Gallbladder (tissue), 1 donor: ENCODE results near the genes RAB44, MTCH1, FGD2 and CMTR1.

- PRO-cap, result no peak
Measured at GRCh38 chr6:36666824-36667702, 11.5 kb upstream of the CDKN1A start.

DNA sequence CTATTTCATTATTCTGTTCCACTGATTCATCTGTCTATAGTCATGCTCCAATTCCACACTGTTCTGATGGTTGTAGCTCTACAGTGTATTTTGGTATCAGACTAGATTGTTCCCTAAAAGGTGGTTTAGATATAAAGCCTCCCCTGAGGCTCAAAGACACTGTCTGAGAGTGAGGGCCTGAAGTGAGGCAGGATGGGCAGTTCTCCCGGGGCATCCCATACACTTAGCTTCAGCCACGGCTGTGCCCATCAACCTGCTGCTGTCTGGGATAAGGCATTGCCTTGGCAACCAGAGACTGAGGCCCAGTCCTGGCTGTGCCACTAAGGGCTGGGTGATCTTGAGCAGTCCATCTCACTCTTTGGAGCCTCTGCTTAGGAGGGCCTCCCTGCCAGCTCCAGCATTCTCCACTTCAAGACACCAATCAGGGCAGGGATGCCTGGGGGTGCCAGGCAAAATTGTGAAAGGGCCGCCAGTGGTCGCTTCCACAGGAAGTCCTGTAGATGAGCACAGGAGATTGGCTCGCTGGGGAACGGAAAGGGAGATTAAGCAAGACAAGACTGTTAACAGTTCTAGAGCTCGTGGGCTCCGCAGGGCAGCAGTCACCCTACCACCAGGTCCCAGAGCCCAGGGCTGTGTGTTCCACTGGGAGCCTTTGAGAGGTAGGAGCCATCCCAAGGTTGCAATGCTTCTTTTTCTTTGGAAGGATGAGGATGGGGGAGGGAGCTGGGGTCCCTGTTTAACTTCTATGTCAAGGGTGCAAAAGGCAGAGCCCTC lies at the start of gene RAB44:
RAB44 (plus strand) TSS at position 570 of the 774 bp plus-strand sequence.
- PRO-cap, result unidirectional peak, plus-strand start at position 572 of the sequence

GRCh38 chr6:36838858-36839286 lies 372 bp downstream of the CPNE5 start:
- PRO-cap, result no peak

DNA sequence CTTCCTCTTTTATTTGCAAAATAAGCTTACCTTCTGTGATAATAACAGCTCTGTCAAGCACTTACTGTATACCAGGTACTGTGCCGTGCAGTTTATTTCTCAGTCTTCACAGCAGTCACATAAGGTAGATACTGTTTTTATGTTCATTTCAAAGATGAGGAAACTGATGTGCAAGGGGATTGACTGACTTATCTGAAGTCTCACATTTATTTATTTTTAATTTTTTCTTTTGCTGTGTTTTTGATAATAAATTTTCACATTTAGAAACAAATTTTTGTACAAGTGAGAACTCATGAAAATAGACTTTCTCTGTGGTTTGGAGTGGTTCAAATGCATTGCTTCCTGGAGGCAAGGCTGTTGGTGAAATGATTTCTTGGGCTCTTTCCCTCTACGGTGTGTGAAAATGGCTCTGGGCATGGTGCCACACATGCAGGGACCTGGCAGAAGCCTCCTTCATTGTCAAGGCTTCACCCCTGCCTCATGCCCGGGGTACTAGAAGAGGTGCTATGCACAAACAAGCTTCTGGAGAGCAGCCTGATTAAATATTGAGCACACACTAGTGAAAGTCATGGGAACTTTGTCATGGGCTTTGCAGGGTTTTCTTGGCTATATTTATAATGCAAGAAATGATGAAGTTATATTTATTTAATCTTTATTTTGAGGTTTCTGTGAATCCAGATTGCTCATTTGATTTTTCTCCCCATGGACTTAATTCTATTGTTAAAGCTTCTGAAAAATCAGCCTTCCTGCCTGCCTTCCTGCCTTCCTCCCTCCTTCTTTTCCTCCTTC lies 20.7 kb downstream of the C6orf89 start:
- PRO-cap, result no peak

- PRO-cap, result bidirectional peak, plus-strand start at chr6:36986552, minus-strand start at chr6:36986147
Measured at GRCh38 chr6:36985980-36987051, at the start of gene MTCH1. Gene MTCH1 (minus strand): TSS chr6:36986196.

DNA sequence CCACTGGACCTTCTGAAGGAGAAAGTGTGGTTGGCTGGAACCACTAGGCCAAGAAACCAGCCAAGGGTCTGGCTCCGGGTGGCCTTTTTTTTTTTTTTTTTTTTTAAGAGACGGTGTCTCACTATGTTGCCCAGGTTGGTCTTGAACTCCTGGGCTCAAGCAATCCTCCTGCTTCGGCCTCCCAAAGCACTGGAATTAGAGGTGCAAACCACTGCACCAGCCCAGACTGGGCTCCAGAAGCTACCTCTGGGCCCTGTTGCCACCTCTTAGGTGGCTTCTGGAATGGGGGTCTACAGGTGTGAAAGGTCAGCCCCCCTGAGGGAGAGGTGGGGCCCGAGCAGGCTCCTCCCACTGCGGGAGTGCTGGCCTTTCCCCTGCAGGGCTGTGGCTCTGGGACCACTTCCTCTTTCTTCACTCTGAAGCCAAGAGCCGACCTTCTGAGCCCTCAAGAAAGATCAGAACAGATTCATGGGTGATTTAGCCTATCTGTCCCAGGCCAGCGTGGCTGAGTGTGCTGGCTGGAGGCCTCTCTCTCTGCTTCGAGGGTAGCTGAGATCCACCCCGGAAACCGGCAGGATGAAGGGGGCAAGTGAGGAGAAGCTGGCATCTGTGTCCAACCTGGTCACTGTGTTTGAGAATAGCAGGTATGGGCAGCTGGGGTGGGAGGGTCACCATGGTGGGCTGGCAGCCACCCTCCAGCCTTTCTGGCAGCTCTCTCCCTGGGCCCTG lies at the start of gene FGD2:
FGD2 (plus strand) TSS at position 414 of the 729 bp plus-strand sequence.
- PRO-cap, result unidirectional peak, plus-strand start at position 414 of the sequence

DNA sequence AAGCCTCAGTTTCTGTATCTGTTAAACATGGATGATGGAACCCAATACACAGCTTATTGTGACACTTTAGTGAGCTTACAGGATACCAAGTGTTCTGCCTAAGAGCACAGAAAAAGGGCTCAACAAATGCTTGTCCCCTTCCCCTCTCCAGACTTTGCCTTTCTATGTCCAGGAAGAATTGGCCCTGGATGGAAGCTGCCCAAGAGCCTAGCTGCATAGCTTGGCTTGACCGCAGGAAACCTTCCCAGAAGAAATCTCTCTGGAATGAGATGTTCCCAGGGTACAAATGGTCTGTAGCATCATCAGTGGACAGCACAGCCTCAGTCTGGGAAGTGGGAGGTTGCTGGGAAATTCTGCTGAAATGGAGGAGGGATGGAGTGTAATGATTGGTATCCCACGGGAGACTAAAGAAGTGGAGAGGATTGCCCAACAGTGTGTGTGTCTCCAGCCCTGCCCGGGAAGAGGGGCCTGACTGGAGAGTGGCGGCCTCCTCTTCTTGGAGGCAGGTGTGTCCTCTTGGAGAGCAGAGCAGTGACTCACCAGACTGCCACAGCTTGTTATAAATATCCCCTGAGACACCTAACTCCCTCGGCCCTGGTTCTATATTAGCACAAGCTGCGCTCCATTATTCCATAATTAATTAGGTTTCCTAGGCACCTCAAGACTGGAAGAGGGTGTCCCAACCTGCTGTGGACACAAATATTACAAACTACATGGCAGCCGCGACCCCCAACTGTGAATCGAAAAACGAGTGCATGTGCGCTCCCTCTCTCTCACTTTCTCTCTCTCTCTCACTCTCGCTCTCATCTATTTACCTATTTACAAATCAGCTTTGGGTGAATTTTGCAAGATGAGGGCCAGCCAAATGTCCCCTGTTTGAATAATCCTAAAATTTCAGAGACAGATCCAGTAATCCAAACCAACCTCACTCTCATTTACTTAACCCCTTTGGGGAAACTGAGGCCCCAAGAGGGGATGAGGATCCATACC lies 68.7 kb downstream of the FGD2 start:
- PRO-cap, result no peak

DNA sequence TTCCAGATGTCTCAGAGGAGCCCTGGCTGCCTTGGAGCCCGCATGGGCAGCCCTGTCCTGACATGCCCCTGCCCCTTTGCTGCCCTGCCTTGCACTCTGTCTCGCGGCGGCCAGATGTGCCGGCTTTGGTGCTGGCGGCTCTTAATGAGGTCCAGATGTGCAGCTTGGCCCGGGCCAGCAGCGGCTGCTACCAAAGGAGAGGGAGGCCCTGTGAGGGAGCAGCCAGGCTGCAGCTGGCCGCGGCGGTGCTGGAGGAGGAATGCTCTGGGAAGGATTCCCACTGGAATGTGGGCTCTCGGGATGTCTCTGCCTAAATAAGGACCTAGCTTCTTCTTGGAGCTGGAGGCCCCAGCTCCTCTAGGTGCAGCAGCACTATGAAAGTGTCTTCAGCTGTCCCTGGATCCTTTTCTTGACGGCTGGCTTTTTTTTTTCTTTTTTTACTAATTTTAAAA lies 72.5 kb downstream of the FGD2 start:
- PRO-cap, result no peak

- PRO-cap, result no peak
Measured at GRCh38 chr6:37105466-37105853, 64.5 kb upstream of the PIM1 start.

DNA sequence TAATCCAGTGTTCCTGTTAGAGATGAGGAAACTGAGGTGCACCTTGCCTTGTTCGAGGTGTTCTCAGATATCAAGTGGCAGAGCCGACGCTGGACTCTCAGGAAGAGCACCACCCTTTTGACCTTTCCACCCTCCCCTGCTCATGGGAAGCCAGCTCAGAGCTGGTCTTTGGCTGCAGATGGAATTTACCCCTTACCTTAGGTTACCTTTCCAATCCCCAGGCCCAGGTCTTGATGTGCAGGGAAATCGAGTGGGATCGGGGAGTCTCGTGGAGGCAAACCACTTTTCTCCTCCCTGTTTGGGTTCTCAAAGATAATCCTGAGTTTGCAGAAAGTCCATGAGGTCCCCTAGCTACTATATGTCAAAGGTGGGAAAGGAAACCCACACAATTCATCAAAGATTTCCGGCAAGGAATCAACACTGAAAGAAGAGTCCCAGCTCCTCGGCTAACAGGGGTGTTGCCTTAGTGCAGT lies 62.9 kb upstream of the PIM1 start:
- PRO-cap, result no peak

- PRO-cap, result no peak
Measured at GRCh38 chr6:37177129-37178119, 7.5 kb downstream of the PIM1 start.

- PRO-cap, result no peak
Measured at GRCh38 chr6:37258300-37258737, 375 bp upstream of the TMEM217 start.

GRCh38 chr6:37432750-37433351 lies at the start of gene CMTR1:
Gene CMTR1 (plus strand): TSS chr6:37433221.
- PRO-cap, result bidirectional peak, plus-strand start at chr6:37433226, minus-strand start at chr6:37433175

GRCh38 chr6:37496825-37497678 lies 2.6 kb downstream of the CCDC167 start:
- PRO-cap, result no peak

GRCh38 chr6:37501782-37502455 lies 2.2 kb upstream of the CCDC167 start:
- PRO-cap, result no peak

GRCh38 chr6:37713767-37714041 lies 16.0 kb upstream of the MDGA1 start:
- PRO-cap, result no peak

DNA sequence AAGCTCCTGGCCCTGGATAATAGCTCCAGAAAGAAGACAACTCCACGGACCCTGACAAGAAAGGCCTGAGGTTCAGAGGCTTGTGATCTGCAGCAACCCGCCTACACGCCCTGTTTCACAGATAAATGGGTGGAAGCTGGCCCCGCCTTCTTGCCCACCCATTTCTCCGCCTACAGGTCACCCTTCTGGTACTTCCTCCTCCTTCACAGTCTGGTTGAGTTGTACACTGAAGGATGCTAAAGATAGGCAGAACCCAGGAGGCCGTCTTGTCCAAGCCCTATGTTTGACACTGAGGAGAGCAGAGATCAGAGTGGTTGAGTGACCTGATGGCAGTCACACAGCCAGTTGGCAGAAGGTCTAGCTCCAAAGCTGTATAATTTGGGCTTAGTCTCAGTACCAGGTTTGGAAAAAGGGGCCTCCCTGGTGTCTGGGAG lies 34.2 kb upstream of the MDGA1 start:
- PRO-cap, result no peak

DNA sequence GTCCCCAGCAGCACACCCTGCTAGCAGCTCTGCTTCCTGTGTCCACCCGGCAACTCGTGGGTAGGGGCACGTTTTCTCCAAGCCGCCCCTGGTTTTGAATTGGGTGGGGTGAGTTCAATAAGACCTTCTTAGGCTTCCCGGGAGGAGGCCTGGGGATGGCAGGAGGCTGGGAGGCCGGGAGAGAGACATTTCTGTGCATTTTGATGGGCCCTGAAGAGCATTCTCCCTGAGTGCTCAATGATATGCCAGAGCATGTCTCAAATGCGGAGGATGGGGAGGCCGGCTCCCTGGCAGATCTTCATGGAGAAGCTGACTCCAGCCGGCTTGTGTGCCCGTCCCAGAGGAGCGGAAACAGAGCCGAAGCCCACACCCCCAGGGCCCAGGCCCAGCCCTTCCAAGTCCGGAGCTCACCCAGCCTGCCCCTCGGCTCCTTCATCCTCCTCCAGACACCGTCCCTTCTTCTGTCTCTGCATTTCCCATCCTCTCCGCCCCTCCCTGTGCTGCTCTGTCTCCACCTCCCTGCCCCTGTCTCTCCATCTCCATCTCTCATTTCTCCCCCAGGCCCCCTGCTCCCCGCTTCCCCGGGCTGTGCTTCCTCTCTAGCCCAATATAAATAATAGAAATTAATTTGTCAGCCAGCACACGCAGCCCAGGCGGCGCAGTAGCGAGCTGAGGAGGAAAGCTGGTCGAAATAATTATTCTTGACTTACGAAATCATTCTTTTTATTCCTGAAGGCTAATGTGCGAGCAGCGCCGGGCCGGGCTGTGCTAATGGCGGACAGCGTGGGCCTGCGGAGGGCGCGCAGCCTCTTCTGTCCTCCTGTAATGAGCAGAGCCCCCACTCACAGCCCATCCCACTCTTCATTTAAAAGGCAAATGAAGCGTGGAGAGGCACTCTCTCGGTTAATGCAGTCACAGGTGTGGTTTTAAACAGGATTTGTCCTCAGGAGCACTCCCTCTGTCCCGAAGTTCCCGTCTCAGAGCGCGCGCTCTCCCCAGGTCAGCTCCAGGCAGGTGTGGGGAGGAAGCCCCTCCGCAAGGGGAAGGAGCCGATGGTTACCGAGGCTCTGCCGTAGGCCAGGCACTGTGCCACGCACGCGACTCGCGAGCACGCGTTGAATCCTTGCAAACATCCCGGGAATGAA lies 36.0 kb upstream of the ZFAND3 start:
- PRO-cap, result unidirectional peak, plus-strand start at position 771 of the sequence

DNA sequence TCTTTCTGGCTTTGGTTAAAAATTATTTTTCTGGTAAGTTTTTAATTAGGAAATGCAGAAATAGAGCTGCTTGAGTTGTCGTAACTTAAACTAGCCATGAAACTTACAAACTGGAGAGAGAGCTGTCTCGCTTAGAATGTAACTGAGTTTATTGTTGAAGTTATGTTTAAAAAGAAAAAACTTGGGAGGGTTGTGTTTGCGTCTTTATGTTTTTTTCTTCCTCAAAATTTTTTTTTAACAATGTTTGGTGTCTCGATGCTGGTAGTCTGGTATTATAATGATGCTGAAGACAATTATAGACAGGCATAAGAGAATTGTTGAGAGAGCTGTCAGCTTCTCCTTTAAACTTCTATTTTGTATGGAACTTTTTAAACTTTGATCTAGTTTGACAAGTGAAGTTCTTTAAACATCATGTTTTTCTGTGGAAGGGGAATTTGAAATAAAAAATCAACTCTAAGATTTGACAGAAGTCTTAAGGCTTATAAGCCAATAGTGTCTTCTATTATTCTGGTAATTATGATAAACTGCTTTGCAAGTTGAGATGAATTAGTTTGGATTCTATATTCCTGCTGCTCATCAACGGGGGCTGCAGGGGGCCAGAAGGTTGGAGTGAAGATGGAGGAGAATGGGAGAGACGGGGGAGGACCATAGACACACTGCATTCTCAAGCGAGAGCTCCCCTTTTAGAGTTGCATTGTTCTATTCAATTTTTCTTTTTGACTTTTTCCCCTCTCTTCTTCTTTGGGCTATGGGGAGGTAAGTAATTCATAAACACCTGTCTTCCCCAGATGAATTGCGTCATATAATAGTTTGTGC lies 29.2 kb downstream of the ZFAND3 start:
- PRO-cap, result no peak

DNA sequence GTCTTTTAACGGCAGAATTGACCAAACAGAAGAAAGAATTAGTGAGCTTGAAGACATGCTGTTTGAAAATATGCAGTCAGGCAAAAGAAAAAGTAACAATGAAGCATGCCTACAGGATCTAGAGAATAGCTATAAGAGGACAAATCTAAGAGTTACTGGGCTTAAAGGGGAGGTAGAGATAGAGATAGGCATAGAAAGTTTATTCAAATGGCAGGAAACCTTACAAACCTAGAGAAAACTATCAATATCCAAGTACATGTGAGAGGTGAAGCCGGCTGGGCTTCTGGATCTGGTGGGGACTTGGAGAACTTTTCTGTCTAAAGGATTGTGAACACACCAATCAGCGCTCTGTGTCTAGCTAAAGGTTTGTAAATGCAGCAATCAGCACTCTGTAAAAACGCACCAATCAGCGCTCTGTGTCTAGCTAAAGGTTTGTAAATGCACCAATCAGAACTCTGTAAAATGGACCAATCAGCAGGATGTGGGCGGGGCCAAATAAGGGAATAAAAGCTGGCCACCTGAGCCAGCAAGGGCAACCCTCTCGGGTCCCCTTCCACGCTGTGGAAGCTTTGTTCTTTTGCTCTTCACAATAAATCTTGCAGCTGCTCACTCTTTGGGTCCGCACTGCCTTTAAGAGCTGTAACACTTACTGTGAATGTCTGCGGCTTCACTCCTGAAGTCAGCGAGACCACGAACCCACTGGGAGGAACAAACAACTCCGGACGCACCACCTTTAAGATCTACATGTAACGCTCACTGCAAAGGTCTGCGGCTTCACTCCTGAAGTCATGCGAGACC lies 142.9 kb downstream of the ZFAND3 start:
- PRO-cap, result no peak